ENCODE measurements around a stretch of chr9.

- RAMPAGE, total RNA: no peak
Measured at GRCh38 chr9:97572685-97573227, 60.4 kb downstream of the TSTD2 start.

GRCh38 chr9:97662701-97663292 is 29.2 kb downstream of the NCBP1 start:
- RAMPAGE, total RNA: no peak

DNA sequence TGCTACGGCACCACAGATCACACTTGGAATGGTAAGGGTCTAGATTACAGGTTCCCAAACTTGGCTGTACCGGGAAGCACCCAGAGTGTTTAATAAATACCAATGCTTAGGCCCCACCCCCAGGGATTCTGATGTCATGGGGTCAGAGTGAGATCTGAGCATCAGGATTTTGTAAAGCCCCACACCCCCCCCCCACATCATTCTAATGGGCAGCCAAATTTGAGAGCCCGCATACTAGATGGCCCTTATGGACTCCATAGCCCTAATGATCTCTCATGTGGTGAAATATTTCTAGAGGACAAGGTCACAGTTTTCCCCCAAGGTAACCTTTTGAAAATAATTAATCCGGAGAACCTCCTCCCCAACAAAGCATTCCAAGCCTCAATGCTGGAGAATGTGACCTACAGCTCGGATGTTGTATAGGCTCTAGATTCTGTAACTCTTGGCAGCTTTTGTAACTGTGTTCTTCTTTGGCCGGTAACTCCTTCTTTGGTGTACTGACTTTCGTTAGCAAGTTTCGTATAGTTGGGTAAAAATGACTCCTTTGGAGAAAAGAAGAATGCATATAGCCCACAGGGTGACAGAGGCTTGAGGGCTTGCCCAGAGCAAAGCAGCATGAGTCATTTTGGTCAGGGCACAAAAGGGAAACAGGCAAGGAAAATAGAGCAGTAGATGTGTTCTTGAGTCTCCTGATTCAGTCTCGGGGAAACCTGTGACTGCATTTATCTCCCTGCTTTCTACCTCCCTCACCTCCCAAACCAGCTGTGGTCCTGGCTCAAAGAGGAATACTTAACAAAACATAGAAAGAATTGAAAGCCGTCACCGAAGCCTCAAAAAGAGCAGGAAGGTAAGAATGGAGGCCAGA is 6.4 kb upstream of the XPA start:
- RAMPAGE, total RNA: no peak

DNA sequence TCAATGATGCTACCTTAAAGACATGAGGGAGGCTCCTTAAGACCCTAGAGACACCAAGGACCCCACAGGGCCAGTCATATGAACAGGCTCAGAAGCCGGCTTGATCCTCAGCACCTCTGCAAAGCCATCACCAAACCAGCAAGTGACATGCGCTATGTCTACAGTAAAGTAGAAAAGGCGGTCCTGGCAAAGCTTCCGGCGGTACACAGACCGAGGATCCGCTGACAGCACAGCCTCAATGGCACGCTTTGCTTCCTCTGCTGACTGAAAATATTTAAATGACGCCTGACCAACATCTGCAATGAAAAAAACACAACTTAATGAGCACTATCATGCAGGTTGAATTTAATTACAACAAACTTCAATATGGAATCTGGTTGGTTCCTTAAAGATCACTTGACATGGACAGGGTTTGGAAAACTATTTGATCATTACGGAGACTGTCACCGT is 17.6 kb downstream of the TRMO start:
- RAMPAGE, total RNA: no peak

DNA sequence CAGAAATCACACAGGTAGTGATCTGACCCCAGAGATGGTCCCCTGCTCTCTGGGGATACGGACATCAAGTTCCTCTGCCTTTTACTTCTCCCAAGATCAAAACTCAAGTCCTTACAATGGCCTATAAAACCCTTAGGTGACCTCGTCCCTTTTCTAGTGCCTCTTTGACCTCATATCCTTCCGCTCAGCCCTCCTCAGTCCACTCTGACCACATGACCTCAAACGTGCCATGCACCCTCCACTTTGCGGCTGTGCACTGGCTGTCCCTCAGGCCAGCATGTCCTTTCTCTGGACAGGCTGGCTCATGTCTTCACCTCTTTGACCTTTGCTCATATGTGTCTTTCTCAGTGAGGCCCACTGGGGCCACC is 14.7 kb downstream of the TRMO start:
- RAMPAGE, total RNA: no peak

DNA sequence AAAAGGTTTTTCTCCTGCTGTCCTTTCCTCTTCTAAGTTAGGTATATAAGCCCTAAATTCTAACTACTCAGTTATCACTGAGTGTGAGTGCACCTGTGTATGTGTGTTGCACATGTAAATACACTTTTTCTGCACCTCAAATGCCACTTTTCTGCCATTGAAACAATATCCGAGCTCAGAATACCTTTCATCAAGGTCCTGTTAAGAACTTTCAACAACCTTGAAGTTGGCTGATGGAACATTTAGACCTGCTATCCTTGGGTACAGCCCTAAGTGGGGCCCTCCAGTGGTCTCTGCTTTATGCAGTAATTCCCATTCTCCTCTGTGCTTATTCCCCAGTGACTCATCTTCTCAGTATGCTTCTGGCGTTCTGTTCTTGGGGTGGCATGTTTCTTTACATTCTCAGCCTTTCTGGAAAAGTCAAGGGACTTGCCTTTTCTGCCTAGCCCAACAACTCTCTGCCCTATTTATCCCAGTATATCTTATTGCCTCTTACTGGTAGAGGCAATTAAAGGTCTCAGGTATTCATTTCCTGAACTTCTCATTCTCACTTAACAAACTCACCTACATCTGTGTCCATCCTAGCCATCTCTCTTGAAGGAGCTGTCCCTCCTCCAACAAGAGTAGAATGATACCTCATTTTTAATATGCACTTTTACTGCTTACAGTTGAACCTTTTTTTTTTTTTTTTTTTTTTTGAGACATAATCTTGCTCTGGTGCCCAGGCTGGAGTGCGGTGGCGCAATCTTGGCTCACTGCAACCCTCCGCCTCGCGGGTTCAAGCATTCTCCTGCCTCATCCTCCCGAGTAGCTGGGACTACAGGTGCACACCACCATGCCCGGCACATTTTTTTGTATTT is 7.2 kb downstream of the ANP32B start:
- RAMPAGE, total RNA: no peak

DNA sequence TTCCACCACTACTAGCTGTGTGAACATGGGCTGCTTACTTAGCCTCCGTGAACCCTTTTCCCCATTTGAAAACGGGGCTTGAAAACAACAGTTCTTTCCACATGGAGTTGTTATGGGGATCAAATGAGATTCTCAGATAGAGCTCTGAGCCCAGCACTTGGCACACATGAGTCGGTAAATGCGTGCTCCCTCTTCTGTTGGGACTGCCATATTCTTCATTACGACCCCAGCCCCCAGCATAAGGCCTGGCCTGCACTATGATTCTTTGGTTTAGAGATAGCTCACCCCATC is 887 bp downstream of the NANS start:
- RAMPAGE, total RNA: no peak

GRCh38 chr9:98214918-98215367 is 22.5 kb upstream of the CORO2A start:
- RAMPAGE, total RNA: no peak

DNA sequence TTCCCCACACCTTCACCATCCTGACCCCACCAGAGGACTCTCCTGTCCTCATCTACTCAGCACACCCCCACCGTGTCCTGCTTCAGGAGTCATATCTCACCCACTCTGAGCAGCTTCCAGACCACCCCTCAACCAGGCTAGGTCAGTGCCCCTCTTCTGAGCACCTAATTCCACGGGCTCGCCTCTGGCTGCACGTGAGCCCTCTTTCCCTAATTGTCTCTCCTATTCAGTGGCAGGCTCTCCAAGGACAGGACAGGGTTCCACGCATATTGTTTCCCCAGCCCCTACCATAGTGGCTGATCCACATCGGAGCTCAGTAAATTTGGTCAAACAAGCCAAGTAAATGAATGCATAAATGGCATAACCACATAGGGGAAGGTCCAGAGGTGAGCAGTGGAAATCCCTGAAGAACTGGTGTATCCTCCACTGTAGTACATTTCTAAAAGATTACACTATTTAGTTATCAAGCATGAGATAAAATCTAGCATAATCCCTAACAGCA is 4.2 kb downstream of the ANKS6 start:
- RAMPAGE, total RNA: no peak

DNA sequence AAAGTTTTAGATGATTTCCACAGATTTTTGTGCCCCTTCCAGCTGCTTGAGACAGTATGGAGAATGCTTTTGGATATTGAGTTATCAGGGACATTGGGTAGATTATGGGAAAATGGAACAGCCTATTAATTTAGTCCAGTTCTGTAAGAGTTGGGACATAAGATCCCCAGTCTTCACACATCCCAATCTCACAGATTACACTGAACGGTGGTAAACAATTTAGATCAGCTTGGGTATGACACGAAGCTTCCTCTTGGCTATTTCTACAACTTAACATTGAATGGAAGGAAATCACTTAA is 3.6 kb upstream of the COL15A1 start:
- RAMPAGE, total RNA: no peak

- RAMPAGE, total RNA: no peak
Measured at GRCh38 chr9:99091564-99091768, 13.4 kb upstream of the TGFBR1 start.

- RAMPAGE, total RNA: no peak
Measured at GRCh38 chr9:99092832-99093442, 12.0 kb upstream of the TGFBR1 start.

DNA sequence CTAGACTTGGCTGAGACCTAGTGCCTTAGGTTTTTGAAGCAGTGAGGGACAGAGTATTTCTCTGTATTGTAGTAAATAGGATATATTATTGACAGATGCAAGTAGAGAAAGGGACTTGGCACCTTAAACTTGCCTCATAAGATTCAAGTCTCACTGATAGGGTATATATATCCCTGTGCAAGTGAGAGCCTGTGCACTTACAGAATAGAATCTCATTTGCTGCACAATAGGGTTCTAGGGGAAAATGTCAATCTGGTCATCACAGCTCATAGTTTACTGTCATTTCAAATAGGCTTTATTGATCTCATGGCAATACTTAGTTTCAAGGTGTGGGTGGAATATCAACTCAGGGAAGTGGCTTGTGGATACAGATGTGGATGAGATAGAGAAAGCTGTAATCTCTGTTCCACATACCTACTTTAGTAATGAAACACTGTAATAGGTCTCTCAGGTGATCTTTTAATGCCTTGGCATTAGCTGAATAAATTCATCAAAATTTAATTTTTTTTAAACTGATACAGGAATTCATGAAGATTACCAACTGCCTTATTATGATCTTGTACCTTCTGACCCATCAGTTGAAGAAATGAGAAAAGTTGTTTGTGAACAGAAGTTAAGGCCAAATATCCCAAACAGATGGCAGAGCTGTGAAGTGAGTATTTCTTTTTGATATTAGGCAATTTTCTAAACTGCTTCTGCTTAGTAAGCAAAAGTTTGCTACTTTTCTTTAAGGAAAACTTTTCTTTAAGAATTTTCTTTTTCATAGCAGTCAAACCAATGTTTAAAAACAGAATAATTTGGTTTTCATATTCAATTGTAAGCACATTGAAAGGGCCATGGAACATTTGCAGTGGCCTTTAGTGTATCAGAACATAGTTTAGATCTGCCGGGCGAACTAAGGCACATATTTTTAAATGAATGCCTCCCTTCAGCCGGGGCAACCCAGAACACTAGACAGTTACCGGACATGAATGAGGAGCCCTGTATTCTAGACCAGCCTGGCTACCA is 42.5 kb downstream of the TGFBR1 start:
- RAMPAGE, total RNA: no peak

- RAMPAGE, total RNA: no peak
Measured at GRCh38 chr9:99212931-99213394, 8.8 kb downstream of the ALG2 start.

DNA sequence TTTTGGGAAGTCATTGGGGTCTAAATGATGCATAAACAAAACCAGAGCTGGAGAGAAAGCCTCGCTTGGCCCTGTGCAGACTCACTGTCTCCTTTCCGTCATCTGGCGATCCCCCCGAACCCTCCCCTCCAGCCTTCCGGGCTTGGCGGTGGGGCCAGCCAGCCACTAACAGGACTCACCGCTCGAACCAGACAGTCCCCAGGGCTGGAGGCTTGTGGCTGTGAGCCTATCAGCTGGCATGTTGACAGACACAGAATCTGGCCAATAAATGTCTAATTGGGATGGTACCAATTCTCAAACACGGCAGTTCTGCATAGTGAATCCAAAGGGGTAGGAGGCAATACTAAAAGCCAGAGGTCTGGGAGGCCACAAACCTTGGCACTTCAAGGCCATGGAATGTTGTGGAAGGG is 256.6 kb downstream of the SEC61B start:
- RAMPAGE, total RNA: no peak

DNA sequence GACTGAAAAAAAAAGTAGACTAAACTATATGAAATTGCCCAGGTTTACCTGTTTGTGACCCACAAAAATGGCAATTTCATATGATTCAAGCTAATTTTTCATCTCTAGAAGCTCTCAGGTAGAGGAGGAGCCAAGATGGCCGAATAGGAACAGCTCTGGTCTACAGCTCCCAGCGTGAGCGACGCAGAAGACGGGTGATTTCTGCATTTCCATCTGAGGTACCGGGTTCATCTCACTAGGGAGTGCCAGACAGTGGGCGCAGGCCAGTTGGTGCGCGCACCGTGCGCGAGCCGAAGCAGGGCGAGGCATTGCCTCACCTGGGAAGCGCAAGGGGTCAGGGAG is 276.5 kb downstream of the SEC61B start:
- RAMPAGE, total RNA: no peak

GRCh38 chr9:99905762-99906293 is 626 bp upstream of the STX17 start:
- RAMPAGE, total RNA: no peak

DNA sequence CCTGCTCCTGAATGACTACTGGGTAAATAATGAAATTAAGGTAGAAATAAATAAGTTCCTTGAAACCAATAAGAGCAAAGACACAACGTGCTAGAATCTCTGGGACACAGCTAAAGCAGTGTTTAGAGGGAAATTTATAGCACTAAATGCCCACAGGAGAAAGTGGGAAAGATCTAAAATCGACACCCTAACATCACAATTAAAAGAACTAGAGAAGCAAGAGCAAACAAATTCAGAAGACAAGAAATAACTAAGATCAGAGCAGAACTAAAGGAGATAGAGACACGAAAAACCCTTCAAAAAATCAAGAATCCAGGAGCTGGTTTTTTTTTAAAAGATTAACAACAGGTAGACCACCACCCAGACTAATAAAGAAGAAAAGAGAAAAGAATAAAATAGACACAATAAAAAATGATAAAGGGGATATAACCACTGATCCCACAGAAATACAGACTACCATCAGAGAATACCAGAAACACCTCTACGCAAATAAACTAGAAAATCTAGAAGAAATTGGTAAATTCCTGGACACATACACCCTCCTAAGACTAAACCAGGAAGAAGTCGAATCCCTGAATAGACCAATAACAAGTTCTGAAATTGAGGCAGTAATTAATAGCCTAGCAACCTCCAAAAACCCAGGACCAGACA is 81.1 kb downstream of the INVS start:
- RAMPAGE, total RNA: no peak

- RAMPAGE, total RNA: no peak
Measured at GRCh38 chr9:100296756-100297615, 55.8 kb downstream of the TEX10 start.

DNA sequence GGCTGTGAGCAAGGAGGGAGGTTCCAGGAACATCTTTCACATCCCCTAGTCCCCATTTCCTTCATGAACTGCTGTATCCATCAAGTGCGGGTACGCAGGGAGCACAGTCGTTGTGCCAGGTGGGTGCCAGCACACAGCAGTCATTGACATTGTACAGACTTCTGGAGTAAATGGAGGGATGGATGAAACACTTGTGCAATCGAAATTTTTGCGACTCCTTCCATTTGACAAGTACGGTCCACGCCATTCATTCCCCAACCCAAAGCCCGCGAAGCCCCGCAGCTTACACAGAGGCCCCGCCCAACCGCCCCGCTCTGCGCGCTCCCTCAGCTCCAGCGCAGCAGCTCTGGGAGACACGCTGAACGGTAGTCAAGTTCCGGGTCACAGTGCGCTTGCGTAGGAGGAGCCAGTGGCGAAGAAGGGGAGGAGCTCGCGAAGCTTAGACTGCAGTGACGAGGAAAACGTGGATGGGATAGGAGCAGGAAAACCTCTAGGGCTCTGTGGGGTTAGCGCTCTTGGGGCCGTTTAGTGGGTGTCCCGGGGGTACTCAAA is 15.5 kb upstream of the MSANTD3 start:
- RAMPAGE, total RNA: no peak